Mesangial cell (primary cell): ENCODE measurements around a stretch of chr15.

GRCh38 chr15:85005540-85006215 is 24.0 kb downstream of the PDE8A start:
- RAMPAGE, long total RNA, result no peak

DNA sequence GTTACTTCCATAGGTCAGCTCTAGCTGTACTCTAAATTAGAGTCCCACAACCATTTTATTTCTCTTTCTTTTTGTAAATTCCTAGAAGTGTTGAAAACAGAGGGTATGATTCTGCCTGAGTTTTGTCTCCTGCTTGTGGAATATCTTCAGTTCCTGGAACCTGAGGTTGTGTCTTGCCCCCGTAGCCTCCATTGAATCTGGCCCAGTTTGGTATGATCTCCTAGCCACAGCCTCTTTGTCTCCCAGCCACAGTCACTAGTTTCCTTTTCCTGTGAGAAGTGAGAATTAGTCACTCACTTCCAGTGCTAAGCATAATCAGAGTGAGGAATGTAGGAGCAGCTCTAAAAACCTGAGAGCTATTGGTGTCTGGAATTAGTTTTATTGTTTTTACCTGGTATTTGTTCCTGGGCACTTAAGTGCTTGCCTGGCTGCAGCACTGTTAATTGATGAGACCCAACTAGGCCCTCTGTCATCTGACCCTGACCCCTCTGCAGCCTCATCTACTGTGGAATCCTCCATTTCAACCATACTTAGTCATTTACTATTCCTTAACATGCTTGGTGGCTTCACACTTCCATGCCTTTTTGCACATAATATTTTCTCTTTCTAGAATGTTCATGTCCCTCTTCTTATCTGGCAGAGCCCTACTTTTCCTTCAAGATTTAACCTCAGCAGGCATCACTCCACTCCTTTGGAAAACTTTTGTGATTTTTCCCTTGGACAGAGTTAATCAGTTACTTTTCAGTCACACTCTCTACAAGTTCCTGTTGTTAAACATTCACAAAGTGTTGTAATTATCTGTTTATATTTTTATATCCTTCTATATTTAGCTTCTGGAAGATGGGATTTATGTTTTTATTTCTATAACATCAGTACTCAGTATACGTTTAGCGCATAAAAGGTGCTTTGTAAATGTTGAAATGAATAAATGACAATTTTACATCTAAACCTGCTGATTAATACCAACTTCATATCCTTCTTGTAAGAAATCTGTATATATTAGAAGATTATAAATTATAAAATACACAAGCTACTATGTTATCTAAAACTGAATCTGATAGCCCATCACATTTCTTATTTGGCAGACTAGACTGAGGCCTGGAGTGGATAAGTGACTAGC is 48.8 kb downstream of the PDE8A start:
- RAMPAGE, long total RNA, result no peak

DNA sequence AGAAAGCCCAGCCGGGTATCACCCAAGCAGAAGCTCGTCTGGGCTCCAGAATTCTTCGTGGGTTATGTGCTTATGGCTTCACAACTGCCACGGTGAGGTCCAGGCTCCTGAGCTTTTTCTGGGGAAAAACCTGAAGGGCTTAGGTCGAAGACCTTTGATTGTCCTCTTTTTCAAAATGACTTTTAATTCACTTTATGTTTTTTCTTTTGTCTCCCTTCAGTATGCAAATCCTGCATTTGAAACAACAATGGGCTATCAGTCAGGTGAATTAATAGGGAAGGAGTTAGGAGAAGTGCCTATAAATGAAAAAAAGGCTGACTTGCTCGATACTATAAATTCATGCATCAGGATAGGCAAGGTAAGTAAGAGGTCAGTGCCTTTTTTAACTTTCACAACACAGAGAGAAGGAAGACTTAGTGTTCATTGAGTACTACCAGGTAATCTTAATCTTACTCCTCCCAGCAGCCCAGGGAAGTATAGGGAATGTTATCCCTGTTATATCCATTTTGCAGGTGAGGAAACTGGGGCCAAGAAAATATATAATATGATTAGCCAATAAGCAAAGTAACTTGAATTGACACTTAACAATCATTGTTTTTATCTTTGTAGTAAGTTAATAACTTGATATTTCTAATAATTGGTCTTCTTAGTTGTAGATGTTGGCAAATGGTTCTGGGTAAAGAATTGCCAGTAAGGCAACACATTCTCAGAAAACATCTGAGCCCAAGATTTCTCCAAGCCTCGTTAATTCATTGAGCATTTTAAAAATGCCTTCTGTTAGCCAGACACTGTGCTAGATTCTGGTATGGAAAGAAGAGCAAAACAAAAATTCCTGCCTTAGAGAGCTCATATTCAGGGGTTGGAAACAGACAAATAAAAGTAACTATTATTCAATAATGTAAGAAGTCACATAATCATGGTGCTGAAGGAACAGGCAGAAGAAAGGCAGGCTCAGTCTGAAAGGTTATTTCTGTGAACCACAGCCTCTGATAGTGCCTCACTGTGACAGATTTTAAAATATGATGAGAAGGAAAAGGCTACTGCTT is 109.5 kb downstream of the PDE8A start:
- RAMPAGE, long total RNA, result no peak

DNA sequence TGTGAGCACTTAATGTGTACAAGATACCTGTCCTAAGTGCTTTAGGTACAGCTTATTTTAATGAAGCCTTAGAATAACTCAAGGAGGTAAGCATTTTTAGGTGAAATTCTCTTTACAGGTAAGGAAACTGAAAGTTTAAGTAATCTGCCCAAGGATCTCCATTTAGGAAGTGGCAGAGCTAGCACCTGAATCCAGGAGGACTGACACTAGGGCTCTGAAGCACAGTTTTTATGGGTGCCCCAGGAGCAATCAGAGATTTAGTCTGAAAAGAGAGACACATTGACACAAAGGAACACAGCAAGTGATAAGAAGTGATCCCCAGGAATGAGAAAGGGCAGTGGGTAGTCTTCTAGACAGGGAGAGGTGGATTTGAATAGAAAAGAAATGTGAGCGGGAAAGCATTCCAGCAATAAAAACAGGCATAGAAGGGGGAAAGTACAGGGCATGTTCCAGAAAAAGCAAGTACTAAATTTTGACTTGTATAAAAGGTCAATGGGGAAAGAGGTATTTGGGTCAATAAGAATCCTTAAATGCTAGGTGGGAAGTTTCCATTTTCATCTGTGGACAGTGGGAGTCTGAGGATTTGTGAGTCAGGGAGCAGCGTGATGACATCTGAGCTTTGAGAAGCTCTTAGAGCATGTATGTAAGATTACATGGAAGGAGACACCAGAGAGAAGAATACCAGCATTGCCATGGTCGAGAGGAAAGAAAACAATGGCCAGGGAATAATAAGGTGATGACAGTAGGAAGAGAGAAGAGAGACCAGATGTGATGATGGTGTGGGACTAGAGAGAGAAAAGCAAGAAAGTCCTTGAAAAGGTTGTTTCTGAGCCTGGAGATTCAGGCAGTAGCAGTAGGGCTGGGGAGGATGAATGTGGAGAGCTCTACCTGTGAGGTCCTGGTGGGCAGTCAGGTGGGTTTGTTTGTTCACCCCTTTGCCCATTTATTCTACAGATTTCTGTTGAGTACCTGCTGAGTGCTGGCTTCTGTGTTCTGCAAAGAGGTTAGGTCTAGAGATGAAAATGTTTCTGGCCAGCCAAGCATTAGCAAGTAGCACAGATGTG is 119.7 kb downstream of the PDE8A start:
- RAMPAGE, long total RNA, result no peak

DNA sequence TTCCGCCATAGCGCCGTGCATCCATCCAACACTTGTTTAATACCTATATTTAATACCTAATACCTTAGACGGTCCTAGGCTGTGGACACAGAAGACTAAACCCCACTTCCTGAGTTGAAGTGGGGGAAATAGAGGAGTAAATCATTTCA is 446 bp upstream of the AKAP13 start:
- RAMPAGE, long total RNA, result no peak

GRCh38 chr15:85407191-85407938 is 27.0 kb downstream of the AKAP13 start:
- RAMPAGE, long total RNA, result no peak

DNA sequence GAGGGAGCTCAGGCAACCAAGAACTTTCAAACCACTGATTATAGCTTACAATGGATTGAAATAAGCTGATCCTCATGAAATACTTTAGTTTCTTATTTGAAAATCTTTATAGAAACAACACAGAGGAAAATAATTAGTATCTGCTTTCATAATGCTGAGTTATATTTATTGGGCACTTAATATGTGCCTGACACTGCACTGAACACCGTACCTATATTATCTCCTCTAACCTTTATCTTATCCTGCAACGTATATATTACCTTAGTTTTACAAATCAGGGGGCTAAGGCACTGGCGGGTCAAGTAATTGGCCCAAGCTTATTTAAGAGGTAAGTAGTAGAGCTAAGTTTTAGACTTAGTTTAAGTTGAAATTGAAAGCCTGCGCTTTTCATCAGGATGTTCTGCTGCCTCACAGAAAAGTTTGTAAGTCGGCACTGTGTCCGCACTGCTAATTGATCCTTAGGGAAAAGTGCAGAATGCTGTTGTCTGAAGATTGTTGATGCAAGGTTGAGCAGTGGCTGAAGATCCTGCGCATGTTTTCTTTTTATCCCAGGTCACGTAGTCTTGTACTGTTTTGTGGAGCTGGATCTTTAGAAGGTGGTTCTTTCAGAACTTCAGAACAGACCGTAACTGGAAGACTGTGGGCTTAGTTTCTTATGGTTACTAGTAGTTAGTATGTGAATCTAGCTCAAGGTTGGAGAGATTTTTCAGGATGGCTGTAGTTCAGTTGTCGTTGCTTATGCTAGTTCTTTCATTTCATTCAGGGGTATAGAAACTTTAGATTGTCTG is 32.5 kb downstream of the AKAP13 start:
- RAMPAGE, long total RNA, result no peak

DNA sequence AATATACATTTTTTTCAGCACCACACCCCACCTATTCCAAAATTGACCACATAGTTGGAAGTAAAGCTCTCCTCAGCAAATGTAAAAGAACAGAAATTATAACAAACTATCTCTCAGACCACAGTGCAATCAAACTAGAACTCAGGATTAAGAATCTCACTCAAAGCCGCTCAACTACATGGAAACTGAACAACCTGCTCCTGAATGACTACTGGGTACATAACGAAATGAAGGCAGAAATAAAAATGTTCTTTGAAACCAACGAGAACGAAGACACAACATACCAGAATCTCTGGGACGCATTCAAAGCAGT is 56.1 kb downstream of the AKAP13 start:
- RAMPAGE, long total RNA, result no peak

DNA sequence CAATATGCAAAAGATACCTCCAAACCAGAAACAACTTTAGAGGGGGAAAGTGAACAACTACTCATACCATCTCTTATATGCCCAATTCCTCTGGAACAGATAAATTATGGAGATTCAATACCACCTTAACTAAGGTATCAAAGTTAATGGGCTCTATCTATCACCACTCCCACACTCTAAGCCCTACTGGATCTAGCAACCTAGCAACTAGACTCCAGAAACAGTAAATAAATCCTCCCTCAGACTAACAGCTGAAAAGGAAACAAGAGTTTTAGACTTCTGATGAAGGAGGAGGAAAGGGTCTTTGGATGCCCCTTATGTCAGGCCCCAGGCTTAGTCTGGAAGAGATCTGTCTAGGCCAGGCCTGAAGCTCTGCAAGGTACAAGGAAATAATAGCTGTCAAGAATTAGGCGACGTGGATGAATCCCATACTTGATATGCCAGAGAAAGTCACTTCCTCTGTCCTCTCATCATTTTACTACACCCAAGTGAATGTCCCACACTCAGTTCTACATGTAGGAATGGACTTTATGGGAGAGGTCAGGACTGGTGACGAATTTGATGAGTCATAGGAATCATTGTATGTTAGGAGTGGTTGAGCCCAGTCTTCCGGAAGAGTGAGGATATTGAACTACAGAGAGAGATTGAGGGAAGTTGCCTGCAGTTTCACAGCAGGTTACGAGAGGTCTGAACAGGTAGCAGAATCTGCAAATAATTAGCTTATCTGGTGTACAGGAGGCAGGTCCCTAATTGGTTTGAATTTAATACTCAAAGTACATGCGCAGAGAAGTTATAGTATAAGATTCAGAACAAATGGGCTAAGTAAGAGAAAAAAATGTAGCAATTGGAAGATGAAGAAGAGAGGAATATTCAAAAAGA is 113.9 kb downstream of the AKAP13 start:
- RAMPAGE, long total RNA, result no peak

- RAMPAGE, long total RNA, result no peak
Observed at GRCh38 chr15:85605124-85605543, 189.6 kb downstream of the KLHL25 start.

- RAMPAGE, long total RNA, result no peak
Observed at GRCh38 chr15:85616512-85616944, 178.2 kb downstream of the KLHL25 start.

GRCh38 chr15:85642110-85643342 is 152.2 kb downstream of the KLHL25 start:
- RAMPAGE, long total RNA, result no peak

GRCh38 chr15:85687049-85687491 is 107.7 kb downstream of the KLHL25 start:
- RAMPAGE, long total RNA, result no peak

GRCh38 chr15:85689457-85690335 is 105.0 kb downstream of the KLHL25 start:
- RAMPAGE, long total RNA, result no peak

GRCh38 chr15:85718857-85719498 is 75.7 kb downstream of the KLHL25 start:
- RAMPAGE, long total RNA, result no peak

DNA sequence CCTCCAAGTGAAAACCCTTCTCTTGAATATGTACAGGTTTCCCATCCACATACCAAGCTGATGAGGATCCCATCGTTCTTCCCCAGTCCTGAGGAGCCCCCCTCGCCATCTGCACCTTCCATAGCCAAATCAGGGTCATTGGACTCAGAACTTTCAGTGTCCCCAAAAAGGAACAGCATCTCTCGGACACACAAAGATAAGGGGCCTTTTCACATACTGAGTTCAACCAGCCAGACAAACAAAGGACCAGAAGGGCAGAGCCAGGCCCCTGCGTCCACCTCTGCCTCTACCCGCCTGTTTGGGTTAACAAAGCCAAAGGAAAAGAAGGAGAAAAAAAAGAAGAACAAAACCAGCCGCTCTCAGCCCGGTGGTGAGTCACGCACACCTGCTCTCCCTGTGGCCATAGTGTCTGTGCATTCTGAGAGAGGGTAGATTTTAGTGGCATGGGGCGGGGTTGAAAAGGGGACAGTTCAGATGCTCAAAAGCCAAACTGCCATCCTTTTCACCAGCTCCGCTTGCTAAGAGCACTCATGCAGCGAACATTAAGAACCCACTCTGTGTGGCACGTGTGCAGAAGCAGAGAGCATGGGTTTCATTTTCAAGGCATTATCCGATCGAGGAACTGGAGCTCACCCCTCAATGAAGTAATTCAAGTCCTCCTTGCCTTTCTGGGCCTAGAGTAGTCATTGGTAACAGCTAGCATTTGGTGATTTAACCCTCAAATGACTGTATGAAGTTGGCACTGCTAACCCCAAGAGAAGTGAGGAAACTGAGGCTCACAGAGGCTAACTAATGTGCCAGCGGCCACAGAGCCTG is 51.1 kb downstream of the KLHL25 start:
- RAMPAGE, long total RNA, result no peak

DNA sequence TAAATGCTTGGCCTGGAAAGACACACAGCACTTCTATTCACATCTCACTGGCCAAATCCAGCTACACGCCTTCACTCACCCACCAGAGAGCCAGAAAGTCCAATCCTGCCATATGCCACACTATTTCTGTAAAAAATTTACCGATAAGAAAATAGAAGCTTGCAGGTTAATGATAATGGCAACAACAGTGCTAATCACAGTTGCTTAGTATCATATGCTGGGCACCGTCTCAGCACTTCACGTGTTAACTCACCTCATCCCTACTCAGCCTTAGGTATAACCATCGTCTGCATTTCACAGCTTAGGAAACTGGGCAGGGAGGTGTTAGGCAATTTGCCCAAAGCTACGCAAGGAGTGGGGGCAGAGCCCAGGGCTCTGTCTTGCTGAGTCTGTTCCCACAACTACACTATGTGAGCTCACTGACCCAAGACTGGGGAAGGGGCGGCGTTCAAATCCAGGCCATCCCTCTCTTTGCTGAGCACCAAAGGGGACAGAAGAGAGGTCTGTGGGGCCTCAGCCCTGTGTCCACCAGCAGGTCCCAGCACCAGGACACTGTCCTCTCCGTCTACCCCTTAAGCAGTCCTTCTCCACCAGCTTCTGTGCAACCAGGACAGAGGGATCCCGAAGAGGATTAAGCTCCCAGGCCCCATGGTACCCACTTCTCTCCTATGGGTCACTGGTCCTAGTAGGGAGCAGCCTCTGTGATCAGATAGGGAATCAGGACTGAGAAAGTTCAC is 16.3 kb downstream of the KLHL25 start:
- RAMPAGE, long total RNA, result no peak

DNA sequence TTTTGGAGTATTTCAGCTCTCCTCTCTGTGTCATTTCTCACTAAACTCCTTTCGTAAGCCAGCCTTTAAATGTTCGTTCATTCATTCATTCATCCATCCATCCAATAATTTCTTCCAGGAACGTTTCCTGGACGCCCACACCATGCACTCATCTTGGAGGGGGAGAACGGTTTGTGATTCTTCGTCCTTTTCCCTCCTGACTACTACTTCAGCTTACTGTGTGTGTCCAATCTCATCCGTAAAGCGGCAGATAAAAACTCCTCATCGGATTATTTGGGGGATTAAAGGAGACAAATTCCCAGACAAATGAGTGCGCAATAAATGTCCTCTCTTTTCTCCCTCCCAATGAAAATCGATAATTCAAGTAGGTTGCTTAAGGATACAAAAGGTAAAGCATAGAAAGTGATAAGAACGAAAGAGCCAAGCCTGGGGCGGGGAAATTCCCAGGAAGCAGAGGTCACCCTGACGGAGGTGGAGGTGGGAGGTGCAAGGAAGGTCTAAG is 735 bp upstream of the KLHL25 start:
- RAMPAGE, long total RNA, result no peak

- RAMPAGE, long total RNA, result no peak
Observed at GRCh38 chr15:88621858-88622651, 915 bp downstream of the AEN start.

GRCh38 chr15:88624144-88625336 is 3.4 kb downstream of the AEN start:
- RAMPAGE, long total RNA, result no peak